ENCODE measurements around the gene MAP1LC3A.

DNA sequence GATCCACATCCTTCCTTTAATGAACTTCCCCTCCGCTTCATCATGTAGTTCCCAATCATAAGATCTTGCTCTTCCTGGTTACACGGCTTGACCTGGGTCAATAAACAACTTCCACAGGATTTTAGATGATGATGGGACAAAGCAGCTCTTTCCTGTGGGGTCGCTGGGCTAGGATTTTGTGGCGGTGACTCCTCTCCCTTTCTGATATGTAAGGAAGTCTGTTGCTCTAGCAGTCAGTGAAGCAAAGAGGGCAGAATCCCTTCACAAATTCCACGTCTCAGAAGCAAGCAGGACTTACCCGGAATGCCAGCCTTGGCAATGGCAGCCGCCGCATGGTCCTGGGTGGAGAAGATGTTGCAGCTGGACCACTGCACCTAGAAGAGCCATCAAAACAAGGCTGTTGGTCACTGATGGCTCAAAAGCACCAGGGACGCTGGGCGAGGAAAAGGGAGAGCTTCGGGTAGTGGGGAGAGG is 9.3 kb downstream of the AHCY start:
- RRBS, result no CpG with 5 or more reads among the region's 11 CpGs

DNA sequence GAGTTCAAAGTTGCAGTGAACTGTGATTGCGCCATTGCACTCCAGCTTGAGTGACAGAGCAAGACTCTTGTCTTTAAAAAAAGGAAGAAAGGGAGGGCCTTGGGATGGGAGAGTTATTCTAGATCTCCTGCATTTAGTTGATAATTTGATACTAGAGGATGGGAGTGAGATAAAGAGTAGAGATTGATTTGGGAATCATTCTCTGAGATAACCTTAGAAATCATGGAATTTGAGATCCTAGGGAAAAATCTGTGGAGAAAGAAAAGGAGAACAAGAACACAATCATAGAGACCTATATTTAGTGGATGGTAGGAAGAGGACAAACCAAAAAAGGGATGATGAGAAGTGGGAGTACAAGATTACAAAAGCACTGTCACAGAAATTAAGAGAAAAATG is 68.3 kb downstream of the ITCH start:
- RRBS, result no CpG with 5 or more reads among the region's 1 CpG

GRCh38 chr20:34540483-34541183 is 17.9 kb upstream of the MAP1LC3A start:
- RRBS, result no CpG with 5 or more reads among the region's 14 CpGs

GRCh38 chr20:34558606-34559298 is at the start of gene MAP1LC3A:
Gene MAP1LC3A, plus strand, starts transcription at chr20:34558718.
- RRBS, result 11% methylated on average over 52 of the region's 77 CpGs

DNA sequence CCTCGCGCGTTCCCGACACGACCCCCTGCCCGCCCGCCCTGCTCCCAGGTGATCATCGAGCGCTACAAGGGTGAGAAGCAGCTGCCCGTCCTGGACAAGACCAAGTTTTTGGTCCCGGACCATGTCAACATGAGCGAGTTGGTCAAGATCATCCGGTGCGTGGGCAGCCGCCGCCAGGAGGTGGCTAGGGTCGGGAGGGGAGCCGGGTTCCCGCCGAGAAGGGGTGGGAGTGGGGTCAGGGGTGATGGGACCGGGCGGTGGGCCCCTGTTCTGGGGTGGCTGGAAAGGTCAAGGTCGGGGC is 731 bp downstream of the MAP1LC3A start:
- RRBS, result 55% methylated on average over 10 of the region's 23 CpGs

- RRBS, result no CpG with 5 or more reads among the region's 2 CpGs
These were observed 53.5 kb downstream of the TP53INP2 start for GRCh38 chr20:34757657-34758120.

DNA sequence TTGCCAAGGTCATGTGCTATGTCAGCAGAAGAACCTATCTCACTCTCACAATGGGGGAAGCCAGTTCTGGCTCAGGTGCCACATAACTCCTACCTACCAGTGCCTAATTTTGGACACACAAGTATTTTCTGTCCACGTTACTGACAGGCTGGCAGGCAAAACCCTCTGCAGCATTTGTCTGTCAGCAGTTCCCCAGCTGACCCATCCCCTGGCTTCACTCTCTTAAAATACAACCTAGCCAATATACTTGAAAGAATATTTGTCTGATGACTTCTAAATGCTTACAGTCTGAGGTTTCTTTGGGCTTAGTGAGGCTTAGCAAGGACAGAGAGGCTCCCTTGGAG is 15.5 kb downstream of the GSS start:
- RRBS, result no CpG with 5 or more reads among the region's 1 CpG

- RRBS, result no CpG with 5 or more reads among the region's 45 CpGs
These were observed 41.7 kb downstream of the MYH7B start for GRCh38 chr20:34997227-34997913.

DNA sequence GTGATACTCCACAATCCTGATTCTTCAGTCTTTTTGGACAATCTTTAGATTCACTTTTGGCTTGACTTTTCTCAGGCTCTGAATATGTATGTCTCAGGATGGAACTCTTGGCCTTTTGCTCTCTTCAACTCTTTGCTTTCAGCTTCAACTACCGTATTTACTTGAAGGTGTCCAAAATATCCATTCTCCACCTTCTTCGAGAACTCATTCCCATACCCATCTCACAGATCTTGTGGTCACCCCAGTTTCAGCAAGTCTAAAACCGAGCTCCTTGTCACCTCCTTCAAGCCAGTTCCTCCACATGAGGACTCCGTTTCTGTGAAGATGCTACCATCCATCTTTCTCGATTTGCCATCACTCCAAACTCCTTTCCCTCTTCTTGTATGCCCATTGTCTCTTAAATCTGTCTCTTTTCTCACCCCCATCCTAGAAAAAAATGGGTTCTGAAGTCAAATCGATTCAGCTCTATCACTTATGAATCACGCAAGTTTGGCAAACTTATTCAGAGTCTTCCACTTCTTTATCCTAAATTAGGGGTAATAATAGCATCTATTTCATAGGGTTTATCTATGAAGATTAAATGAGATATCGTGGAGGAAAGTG is 1.9 kb upstream of the MMP24 start:
- RRBS, result no CpG with 5 or more reads among the region's 8 CpGs

DNA sequence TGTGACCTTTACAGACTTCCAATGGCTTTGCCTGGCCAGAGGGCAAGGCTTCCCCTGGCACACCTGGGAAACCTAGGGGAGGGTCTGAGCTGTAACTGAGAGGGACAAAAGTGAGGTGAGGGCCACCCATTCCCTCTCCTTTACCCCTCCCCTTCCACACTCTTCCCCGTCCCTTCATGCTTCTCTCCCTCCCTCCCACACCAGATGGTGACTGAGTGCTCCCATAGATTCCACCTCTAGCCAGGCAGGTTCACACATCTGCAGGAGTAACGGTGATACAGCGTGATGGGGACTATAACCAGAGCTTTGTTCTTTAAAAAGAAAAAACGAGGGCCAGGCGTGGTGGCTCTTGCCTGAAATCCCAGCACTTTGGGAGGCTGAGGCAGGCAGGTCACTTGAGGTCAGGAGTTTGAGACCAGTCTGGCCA is 13.8 kb downstream of the MMP24OS start:
- RRBS, result no CpG with 5 or more reads among the region's 5 CpGs

DNA sequence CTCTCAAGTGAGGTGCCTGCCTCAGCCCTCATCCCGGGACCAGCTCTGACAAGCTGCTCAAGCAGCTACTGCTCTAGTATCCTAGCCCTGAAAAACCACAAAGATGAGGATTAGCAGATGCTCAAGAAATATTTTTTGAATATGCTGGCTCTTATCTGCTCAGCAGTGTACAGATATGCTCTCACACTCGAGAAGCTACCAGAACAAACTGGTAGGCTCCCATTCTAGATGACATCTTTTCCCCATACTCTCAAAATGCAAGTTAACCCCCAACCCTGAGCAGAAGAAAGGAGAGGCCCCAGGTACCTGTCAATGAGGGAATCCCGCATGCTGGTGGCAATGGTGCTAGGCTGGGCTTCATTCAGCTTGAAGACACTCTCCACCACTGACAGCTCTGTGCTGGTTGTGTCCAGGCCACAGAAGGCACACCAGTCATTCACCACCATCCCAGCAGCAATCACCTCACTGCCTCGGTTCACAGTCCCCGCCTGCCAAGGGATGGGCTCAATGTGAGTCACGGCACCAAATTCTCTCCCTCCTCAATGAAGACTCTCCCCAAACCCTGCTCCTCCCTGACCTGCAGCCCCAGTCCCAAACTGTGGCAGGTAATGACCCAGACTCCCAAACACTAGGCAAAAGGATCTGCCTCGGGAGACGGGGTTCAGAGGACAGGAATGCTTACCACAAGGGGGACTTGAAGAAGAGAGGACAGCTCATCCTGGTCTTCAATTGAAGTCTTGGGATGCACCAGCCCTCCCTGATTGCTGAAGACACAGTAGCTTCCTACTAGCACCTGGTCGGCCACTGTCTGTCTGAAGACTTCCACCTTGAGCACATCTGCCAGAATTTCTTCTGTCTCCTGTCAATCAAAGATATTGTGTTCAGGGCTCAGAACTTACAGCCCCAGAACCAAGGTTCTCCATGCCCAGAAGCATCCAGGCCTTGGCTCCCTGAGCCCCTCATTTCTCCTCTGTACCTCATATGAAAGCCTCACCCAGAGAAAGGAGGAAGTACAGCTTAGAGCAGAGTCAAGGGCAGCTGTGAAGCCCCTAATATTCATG is 1.7 kb upstream of the MMP24OS start:
- RRBS, result no CpG with 5 or more reads among the region's 9 CpGs

DNA sequence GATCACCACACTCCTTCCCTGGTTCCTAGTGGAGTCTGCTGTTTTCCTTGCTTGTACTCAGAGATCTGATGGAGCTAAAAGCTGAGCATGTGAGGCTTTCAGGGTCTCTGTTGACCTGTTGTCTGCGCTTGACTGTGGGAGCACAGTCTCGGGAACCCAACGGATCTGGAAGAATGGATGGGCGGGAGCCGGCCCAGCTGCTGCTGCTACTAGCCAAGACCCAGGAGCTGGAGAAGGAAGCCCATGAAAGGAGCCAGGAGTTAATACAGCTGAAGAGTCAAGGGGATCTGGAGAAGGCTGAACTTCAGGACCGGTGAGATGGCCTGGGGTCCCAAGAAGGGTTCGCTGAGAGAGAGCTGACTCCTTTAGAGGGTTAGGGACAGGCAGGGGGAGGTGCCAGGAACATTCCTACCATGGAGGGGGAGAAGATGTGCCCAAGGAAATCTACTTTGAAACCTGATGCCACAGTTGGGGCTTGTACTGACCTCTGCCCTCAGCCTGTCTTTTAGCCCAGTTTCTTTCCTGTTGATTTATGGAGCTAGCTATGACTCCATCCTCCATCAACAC is 11.9 kb downstream of the CEP250 start:
- RRBS, result no CpG with 5 or more reads among the region's 7 CpGs

DNA sequence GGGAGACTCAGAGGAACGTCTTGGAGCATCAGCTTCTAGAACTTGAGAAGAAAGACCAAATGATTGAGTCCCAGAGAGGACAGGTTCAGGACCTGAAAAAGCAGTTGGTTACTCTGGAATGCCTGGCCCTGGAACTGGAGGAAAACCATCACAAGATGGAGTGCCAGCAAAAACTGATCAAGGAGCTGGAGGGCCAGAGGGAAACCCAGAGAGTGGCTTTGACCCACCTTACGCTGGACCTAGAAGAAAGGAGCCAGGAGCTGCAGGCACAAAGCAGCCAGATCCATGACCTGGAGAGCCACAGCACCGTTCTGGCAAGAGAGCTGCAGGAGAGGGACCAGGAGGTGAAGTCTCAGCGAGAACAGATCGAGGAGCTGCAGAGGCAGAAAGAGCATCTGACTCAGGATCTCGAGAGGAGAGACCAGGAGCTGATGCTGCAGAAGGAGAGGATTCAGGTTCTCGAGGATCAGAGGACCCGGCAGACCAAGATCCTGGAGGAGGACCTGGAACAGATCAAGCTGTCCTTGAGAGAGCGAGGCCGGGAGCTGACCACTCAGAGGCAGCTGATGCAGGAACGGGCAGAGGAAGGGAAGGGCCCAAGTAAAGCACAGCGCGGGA is 26.4 kb downstream of the C20orf173 start:
- RRBS, result 78% methylated on average over 1 of the region's 13 CpGs

- RRBS, result no CpG with 5 or more reads among the region's 16 CpGs
These were observed 853 bp downstream of the NFS1 start for GRCh38 chr20:35698282-35698715.

- RRBS, result no CpG with 5 or more reads among the region's 13 CpGs
These were observed 42.4 kb upstream of the EPB41L1 start for GRCh38 chr20:36111977-36112640.

GRCh38 chr20:36122284-36122859 is 32.2 kb upstream of the EPB41L1 start:
- RRBS, result no CpG with 5 or more reads among the region's 10 CpGs

GRCh38 chr20:36462156-36463330 is 78.8 kb upstream of the MYL9 start:
- RRBS, result 8% methylated on average over 4 of the region's 29 CpGs

- RRBS, result no CpG with 5 or more reads among the region's 31 CpGs
These were observed 41.2 kb upstream of the MYL9 start for GRCh38 chr20:36499857-36500731.

- RRBS, result no CpG with 5 or more reads among the region's 4 CpGs
These were observed 27.6 kb upstream of the MYL9 start for GRCh38 chr20:36513579-36514160.

- RRBS, result 3% methylated on average over 1 of the region's 6 CpGs
These were observed 2.0 kb downstream of the TGIF2 start for GRCh38 chr20:36575404-36575824.